Neural progenitor cell (in vitro differentiated cells): Measurements from ENCODE around the genes TIGD1 and MROH2A.

DNA sequence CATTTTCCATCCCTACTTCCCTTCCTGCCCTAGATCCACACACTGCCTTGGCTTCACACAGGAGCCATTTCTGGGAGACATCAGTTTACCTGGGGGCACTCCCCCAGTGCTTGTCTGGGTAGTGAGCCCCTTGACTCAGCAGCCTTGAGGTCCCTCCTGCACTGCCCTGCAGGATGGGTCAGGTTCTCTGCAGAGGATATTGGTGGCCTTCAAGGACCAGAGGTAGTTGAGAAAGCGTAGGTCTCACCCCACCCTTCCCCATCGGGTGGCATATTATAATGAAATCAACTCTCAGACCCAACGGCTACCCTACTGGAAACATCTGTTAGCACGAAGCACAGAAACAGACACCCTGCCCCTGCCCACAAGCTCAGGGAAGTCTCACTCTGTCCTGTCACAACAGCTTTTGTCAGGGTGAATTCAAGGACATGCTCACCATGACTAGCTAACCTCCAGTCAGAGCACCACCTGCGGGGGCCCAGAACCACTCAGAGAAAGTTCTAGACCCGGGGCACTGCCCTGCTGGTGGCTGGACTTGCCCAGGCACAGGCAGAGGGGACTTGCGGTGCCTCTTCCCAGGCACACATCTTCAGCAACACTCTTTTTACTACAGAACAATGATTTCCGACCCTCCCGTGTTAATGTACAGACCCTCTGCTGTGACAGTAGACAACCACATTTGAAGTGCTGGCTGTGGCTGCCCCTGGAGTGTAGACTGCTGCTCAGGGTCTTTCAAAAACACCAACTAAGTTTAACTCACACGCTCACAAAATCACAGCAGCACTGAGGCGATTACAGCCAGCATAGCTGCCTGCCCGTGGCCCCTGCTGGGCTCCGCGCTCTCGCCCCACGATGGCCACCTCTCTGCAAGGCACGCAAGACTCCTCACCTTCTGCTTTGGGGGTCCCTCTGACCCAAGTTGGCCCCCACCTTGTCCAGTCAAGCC is 3.4 kb upstream of the B3GNT7 start:
- RAMPAGE, long total RNA = no peak

GRCh38 chr2:231411656-231412773 is 16.5 kb downstream of the B3GNT7 start:
- RAMPAGE, long total RNA = no peak

DNA sequence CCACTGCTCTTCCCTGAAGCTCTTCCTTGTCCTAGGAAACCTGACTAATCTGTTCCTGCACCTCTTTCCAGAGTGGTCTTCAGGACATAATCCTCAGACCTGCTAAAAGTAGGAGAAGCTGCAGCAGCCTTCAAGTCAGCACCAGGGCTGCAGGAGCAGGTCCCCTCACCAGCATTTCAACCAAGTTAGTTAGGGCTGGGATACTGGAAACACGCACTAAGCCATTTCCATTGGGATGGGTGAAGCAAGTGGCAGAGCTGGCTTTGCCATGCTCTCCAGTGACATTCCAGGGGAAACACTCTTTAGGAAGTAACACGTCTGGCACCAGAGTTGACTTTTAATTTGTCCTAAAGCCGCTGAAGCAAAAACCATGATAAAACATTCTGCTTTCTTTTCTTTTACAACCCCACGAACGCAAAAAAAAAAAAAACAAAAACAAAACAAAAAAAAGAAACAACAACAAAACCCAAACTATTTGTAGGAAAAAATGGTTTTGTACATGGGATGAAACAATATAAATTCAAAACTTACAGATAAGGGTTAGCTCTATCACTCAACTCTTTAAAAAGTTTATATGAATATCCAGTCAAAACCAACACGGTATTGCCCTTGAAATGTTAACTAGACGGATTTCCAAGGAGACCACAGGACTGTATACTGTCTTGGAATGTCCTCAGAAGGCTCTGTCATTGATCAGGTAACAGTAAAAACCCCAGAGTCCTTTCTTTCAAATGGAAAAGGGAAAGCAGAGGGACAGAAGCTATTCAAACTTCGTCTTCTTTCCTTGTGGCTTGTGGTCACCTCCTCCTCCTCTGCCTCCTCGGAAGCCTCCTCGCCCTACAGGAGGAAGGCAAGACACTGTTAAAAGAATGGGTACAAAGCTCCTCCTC is 9.6 kb downstream of the NCL start:
- RAMPAGE, long total RNA = no peak

DNA sequence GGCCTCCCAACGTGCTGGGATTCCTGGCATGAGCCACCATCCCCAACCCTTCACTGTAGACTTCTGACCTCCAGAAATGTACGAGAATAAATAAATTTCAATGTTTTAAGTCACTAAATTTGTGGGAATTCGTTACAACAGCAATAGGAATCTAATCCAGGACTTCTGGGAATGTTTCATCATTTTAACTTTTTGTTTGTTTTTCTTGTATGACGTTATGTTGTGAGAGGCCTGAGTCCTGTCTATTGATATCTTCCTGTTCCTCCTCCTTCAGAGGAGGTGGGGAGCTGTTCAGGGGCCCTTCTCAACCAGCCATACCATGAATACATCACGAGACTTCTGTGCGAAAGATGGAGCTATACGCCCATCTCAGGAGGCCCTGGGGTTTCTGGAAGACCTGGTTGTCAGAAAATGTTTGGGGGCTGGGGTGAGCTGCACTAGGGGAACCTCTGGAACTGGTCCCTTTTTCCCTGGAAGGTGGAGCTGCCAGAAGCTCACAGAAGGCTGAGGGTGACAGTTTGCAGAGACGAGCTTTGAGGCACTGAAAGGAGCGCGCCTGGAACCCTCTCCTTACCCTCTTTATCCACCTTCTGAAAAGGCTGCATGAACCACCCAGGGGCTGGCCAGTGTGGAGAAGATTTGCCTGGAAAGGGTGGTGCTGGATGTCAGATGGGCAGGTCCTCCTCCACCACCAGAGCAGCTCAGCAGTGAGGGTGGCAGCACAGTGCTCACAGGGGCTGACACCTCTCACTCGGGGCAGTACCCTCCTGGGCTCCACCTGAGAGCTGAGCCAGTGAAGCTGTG is 40.3 kb downstream of the TEX44 start:
- RAMPAGE, long total RNA = no peak

- RAMPAGE, long total RNA = no peak
Observed at GRCh38 chr2:232385502-232386354, 7.2 kb downstream of the ALPP start.

- RAMPAGE, long total RNA = no peak
Observed at GRCh38 chr2:232387630-232388155, 9.1 kb downstream of the ALPP start.

- RAMPAGE, long total RNA = start-site peak on the minus strand at chr2:232550547-232550606, 39 and 15 reads in 2 replicates; start-site peak on the plus strand at chr2:232550688-232550716, 120 and 364 reads in 2 replicates
Observed at GRCh38 chr2:232550241-232550785, at the start of gene TIGD1. TIGD1 (minus strand) TSS chr2:232550557.

GRCh38 chr2:232592629-232593579 is 40.5 kb upstream of the EFHD1 start:
- RAMPAGE, long total RNA = no peak

DNA sequence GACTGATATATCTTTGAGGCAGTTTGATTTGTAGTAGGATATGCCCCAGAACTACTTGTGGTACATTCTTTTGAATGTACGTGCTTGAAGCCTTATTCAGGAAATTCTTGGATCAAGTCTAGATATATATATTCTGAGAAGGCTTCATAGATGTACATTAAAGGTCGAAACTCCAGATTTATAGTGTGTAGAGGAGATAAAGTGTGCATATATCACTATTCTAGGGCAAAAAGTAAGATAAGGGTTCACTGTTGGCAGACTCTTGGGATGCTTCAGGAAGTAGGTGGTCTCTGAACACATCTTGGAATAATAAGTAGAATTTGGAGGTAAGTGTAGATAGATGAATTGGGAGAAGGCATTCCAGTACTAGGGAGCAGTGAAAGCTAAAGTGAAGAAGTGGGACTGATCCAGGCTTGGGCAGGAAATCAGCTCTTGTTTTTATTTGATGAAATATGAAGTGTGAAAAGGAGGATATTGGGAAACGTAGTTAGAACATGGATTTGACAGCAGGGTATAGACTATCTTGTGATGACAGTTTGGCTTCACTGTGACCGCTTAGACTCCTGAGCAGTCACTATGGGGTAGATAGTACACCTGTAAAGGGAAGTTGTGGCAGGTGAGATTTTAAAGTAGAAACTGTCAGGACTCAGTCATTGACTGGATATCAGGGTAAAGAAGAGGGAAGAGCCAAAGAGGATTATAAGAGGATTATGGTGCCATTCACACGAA is 16.5 kb upstream of the KCNJ13 start:
- RAMPAGE, long total RNA = no peak

GRCh38 chr2:232815412-232815948 is 39.1 kb upstream of the KCNJ13 start:
- RAMPAGE, long total RNA = no peak

DNA sequence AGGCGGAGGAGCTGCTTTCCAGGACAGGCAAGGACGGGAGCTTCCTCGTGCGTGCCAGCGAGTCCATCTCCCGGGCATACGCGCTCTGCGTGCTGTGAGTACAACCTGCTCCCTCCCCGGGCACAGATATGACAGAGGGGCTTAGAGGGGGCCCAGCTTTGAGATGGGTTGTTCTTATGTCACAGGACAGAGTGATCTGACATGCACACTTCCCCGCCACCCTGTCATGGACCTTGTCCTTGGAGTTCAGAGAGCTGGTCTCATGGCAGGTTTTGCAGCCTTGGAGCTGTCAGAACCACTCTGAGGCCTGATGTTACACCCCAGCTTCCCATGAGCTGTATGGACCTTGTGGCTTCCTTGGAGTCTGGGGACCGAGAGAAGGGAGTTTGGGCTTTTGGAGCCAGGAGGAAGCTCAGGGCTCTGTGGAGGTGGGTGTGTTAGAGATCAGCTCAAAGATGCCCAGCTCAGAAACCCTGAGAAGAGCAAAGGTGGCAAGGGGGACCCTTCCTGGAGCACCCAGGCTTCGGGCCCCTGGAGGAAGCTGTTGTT is 451 bp downstream of the INPP5D start:
- RAMPAGE, long total RNA = no peak

GRCh38 chr2:233091364-233092232 is 31.5 kb downstream of the INPP5D start:
- RAMPAGE, long total RNA = no peak

GRCh38 chr2:233168860-233169475 is 82.5 kb upstream of the ATG16L1 start:
- RAMPAGE, long total RNA = no peak

DNA sequence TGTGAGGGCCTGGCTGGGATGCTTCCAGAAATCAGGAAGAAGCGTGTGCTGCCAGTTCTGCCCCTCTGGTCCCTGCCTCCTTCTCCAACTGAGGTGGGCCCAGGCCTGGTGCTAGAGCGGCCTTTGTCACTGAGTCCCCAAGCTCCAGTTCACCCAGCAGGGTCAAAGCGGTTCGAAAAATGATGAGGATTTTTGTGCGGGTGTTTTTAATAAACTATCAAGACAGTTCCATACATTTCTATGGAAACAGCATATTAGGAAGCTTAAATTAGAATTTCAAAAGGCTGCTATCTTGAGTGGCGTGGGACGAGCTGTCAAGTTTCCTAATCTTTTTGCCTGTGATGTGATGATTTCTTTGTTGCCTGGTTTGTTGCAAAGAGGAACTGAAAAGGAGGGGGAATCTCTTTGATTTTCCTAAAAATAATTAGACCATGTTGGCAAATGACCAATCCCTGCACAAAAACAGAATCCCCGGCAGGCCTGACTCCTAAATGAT is 66.2 kb upstream of the ATG16L1 start:
- RAMPAGE, long total RNA = no peak

GRCh38 chr2:233190561-233191222 is 60.8 kb upstream of the ATG16L1 start:
- RAMPAGE, long total RNA = no peak

- RAMPAGE, long total RNA = no peak
Observed at GRCh38 chr2:233353192-233353986, 905 bp upstream of the DGKD start.

- RAMPAGE, long total RNA = no peak
Observed at GRCh38 chr2:233693493-233694618, 1.2 kb downstream of the UGT1A6 start.

DNA sequence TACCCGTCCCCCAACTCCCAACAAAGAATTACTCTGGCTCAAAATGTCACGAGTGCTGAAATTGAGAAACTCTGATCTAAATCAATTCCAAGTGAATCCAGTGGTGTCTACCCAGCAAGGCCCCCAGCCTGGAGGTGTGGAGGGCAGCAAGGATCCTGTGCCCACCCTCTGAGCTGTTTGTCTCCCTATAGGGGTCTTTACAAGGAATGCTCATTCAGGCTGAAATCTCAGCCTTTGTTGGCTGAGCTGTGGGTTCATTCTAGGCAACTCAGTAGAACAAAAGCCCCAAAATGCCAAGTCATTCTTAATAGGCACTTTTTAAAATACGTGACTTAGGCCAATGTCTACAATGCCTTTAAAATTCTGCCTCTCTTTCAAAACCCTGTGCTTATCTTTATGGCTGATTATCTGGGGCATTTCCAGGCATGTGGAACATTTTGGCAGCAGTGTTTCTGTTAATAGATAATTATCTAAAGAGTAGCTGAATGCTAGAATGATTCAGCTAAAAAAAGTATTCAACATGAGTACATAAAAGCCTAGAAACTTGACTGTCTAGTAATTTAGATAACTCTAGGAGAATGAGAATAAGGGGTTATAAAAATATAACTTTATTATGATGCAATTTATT is 7.4 kb downstream of the UGT1A6 start:
- RAMPAGE, long total RNA = no peak

GRCh38 chr2:233778149-233778588 is at the start of gene MROH2A:
MROH2A (plus strand) TSS chr2:233778330.
- RAMPAGE, long total RNA = no peak

DNA sequence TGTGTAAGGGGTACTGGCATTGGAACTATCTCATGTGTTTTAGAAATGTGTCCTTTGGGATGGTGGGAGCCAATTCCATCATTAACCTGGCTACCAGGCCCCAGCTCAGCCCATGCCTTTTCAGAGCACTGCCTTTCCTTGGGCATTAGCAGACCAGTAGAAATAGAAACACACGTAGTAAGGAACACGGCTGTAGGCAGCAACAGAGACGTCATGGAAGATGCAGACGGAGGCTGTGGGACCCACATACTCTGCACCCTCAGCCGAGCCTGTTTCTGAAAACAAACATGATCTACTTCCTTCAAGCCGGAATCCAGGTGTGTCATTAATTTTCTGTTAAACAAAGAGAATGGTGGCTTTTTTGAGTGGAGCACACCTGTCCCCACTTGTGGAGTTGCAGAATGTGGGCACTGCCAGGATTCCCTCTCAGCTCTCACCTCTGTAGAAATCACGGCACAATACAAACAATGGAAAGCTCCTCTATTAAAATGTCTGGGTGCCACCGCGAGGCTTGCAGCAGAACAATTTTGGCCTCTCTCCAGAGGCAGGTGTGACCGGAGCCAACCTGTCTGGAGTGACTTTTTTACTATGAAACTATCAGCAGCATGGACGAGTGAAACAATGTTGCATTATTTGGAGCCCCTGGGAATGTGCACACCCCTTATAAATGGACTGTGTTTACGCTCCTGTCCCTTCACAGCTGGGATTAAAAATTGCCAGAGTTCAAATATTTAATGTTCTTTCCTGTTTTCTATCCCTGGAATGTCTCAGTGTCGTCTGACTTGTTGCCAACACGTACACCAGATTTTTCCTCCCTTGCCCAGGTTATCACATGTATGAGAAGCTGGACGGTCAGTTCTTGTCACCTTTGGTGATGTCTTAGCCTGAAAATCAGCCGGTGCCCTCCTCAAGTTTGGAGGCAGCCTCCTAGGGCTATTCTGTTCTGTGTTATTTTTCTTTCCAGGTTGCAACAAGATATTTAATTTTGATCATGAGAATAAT is 31.7 kb downstream of the SPP2 start:
- RAMPAGE, long total RNA = no peak